Measurements from ENCODE around the genes PPAT, ADGRL3 and UGT2B7.

- RRBS: no CpG with 5 or more reads among the region's 16 CpGs
Measured at GRCh38 chr4:56271861-56272586, 115.3 kb downstream of the AASDH start.

GRCh38 chr4:56314593-56314949, 72.7 kb downstream of the AASDH start:
- RRBS: no CpG with 5 or more reads among the region's 22 CpGs

DNA sequence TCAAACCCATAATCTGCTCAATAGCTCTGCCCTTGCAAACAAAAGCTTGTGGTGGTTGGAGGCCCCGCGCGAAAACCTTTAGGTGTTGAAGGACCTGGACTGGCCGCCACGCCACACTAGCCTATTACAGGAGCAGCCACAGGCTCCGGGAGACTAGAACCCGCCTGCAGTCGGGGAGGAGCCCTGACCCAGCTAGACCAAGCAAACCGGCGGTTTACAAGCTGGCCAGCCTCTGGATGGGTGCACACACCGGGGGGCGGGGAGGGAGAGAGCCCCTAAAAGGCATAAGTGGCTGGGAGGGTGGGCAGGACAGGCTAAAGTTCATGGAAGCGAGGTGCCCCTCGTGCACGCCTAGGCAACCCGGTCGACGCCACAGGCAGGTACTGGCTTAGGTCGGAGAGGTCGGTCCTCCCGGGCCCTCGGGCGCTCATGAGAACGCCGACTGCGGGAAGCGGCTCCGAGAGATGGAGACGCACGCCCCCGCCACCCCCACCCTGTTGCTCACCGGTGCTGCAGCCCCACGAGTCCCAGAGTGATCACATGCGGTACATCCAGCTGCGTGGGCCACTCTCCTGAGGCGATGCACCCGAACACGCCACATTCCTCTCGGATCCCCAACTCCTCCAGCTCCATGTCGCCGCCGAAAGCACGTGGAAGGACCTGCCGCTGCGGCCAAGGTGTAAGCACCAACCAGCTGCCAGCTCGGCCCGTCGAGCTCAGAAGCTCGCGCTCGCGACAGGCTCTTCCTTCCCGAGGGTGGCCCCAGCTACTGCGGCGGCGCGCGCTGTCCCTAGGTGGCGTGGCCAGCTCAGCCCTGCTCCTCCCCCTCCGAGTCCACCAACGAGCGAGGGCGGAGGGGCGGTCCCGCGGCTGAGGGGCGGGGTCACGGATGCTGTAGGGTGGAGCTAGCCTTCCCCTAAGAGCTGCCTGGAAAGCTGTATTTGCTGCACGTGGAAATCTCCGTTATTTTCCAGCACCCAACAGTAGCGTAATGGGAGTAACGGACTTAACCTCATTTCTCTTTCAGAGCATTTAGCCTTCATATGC, at the start of gene PPAT:
Gene PPAT (minus strand): TSS at position 771 of the 1,047 bp plus-strand sequence.
- RRBS: 2% methylated on average over 20 of the region's 72 CpGs

DNA sequence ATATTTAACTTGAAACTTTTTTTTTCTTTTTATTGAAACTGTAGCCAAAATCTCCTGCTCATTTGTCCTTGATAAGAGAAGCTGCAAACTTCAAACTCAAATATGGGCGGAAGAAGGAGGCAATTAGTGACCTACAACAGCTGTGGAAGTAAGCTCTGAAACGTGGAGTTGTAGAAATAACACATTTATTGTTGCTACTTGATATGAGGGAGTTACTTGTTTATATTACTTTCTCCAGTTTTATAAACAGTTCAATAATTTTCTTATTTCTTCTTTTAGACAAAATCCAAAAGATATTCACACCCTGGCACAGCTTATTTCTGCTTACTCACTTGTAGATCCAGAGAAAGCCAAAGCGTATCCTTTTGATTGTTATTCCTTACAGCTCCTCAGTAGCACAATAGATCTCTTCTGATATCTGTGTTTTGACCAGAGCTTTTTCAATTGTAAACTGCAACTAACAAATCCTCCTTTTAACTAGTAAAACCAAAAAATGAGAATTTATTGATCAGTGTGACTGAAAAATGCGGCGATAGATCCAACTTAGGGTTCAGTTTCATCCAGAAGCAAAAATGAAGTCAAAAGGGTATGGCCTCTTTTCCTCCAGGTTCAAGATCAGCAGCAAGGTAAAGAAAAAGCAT, 15.2 kb upstream of the ARL9 start:
- RRBS: no CpG with 5 or more reads among the region's 5 CpGs

DNA sequence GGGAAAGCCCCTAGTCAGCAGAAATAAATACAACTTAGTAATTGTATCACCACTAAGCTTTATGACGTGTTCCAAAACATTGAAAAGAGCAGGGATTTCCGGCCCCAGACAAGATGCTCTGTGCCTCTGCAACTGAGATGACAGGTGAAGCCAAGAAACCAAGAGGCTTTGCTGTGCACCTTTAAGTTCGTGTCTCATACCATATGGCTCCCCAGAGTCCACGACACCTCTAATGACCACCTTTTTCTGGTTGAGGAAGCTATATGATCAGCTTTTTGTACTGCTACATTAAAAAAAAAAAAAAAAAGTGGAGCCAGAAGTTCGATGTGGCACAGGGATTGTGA, 58.5 kb downstream of the SPINK2 start:
- RRBS: no CpG with 5 or more reads among the region's 5 CpGs

- RRBS: no CpG with 5 or more reads among the region's 7 CpGs
Measured at GRCh38 chr4:57022913-57023583, 44.4 kb downstream of the POLR2B start.

- RRBS: no CpG with 5 or more reads among the region's 4 CpGs
Measured at GRCh38 chr4:57097079-57097755, 13.0 kb downstream of the IGFBP7 start.

GRCh38 chr4:58163015-58163669, 1053.0 kb upstream of the IGFBP7 start:
- RRBS: no CpG with 5 or more reads among the region's 7 CpGs

GRCh38 chr4:61200243-61200816, at the start of gene ADGRL3:
Gene ADGRL3 (plus strand): TSS chr4:61200326.
- RRBS: 2% methylated on average over 20 of the region's 71 CpGs

GRCh38 chr4:62135565-62136141, 935.5 kb downstream of the ADGRL3 start:
- RRBS: no CpG with 5 or more reads among the region's 1 CpG

DNA sequence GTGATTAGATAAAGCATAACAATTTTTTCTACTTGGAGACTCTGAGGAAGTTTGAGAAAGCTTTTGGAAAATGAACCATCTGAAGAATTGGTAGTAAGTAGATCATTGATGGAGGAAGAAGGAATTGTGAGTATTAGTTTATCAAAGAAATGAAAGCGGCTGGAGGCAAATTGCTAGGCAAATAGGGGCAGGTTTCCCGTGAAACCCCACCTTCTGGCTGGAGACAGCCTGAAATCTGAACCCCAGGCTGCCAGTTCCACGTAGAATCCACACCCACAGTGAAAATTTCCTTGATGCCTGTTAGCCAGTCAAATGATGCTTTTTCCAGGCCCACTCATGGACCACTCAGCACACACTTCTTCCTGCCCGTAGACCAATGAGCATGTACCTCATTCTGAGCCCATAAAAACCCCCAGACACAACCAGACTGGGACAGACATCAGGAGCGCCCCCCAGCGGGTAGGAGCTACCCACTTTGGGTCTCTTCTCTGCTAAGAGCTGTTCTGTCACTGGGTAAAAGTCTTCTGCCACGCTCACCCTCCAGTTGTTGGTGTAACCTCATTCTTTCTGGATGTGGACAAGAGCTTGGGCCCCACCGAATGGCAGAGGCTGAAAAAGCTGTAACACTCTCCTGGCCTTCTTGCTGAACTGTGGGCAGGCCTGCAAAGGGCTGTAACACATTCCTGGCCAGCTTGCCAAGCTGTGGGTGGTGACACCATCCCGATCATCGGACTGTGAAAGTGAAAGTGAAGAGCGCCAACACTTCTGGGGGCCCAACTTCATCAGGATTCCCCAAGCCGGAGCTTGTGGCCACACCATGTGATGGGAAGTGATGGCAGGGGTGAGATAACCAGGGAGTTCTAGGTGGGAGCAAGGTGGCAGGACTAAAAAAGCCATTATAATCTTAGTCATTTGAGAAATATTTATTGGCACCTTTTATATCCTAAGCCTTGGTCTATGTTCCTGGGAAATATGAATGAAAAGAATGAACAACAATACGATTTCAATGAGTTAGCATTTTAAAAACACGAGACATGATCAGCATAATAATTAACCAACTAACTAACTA, 137.6 kb downstream of the TECRL start:
- RRBS: no CpG with 5 or more reads among the region's 14 CpGs

GRCh38 chr4:66574900-66575649, 904.8 kb upstream of the EPHA5 start:
- RRBS: 11% methylated on average over 3 of the region's 11 CpGs

DNA sequence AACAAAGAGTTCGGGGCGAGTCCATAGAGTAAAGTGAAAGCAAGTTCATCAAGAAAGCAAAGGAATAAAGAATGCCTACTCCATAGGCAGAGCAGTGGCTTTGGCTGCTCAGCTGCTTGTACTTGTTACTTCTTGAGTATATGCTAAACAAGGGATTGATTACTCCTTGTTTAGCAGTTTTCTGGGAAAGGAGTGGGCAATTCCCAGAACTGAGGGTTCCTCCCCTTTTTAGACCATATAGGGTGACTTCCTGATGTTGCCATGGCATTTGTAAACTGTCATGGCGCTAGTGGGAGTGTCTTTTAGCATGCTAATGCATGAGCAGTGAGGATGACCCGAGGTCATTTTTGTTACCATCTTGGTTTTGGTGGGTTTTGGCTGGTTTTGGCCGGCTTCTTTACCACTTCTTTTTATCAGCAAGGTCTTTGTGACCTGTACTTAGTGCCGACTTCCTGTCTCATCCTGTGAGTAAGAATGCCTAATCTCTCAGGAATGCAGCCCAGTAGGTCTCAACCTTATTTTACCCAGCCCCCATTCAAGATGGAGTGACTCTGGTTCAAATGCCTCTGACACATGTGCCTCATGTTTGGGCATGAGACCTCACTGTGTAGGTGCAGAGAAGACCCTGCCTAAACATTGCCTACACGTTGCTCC, 20.9 kb upstream of the UBA6 start:
- RRBS: no CpG with 5 or more reads among the region's 7 CpGs

GRCh38 chr4:68572669-68573159, 3.4 kb downstream of the UGT2B17 start:
- RRBS: no CpG with 5 or more reads among the region's 3 CpGs

DNA sequence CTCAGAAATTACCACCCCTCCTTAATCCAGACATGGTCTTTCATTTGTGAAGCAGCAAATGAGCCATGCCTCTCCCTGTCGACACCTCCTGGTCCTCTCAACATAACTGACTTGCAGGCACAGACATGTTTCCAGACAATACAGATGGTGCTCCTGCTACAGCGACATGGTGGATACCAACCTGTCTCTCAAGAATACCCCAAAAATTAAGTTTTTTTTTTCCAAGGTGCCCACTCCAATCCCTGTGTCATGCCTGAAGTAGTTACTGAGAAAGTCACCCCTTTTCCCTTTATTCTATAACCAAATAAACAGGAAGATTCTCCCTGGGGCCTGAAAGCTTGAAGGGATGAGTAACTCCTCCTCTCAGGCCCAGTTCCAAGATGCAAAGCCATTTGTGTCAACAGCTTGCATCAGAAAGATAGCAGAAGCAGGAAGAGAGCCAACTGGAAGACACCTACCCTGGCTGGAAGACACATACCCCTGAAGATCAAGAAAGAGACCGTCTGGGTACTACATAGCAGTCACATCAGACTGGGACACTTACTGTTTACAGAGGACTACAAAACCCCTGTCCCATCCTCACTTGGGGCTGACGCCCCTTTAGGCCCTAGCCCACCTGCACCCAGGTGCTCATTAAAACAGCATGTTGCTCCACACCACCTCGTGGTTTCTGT, 5.5 kb upstream of the UGT2B17 start:
- RRBS: no CpG with 5 or more reads among the region's 5 CpGs

DNA sequence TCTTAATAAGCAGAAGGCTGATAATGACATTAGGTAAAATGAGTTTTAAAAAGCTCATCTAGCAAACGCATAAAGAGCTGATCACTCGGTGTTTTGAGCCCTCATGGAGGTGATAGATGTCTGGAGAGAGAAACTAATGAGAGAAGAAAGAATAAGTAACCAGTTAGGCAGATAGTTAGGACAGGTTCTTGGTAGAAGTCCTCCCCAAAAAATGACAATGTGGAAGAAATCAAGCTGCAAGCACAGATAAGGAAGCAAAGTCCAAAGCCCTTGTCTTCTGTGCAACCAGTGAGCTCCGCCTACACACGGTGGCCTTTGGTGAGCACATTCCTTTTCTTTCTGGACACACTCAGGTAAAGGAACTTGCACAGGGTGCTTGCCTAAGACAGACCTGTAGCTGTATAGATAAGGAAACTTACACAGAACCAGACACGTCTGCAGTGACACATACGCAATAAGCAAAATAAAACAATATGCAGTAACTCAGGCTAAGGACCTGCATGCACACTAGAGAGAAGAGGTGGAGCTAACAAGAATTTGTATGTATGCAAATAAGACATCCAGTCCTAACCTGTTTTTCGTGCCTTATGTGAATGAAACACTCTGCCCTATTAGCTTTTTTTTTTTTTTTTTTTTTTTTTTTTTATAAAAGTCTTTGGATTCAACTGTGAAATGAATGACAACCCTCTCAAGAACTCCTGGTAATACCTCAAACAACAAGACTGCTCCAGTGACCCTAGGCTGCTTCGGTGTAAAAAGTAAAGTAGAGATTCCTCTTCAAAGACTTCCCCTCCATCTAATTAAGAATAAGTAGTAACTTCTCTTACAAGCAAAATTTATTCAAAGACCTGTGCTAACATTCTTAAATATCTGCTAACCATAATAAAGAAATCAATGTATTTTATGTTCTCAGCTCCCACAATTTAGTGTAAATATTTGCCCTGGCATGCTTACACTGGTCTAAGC, 48.8 kb downstream of the UGT2B10 start:
- RRBS: no CpG with 5 or more reads among the region's 8 CpGs

GRCh38 chr4:68905543-68906408, 45.8 kb downstream of the UGT2A3 start:
- RRBS: no CpG with 5 or more reads among the region's 5 CpGs

DNA sequence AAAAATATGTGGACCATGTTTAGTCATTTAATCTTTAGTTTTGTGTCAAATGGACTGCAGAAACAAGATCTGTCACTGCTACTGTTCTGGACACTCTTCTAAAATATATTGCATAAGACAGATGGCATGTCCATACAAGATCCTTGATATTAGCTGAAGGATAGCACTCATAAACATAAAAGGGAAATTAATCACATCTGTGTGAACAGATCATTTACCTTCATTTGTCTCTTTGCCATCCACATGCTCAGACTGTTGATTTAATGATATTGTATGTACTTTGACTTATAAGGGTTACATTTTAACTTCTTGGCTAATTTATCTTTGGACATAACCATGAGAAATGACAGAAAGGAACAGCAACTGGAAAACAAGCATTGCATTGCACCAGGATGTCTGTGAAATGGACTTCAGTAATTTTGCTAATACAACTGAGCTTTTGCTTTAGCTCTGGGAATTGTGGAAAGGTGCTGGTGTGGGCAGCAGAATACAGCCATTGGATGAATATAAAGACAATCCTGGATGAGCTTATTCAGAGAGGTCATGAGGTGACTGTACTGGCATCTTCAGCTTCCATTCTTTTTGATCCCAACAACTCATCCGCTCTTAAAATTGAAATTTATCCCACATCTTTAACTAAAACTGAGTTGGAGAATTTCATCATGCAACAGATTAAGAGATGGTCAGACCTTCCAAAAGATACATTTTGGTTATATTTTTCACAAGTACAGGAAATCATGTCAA, at the start of gene UGT2B7:
Gene UGT2B7 (plus strand): TSS at position 346 of the 744 bp plus-strand sequence.
- RRBS: no CpG with 5 or more reads among the region's 1 CpG

DNA sequence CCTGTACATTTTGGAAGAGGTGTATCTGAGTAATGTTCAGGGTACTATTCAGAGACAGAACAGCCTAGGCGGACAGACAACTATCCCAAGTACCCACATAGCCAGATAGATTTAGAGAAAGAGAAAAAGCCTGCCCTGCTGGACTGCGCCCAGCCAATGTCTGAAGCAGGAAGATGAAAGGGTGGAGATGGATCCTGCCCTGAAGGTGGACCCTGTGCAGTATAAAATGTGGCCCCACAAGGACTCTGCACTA, 8.6 kb downstream of the UGT2B7 start:
- RRBS: no CpG with 5 or more reads among the region's 2 CpGs

DNA sequence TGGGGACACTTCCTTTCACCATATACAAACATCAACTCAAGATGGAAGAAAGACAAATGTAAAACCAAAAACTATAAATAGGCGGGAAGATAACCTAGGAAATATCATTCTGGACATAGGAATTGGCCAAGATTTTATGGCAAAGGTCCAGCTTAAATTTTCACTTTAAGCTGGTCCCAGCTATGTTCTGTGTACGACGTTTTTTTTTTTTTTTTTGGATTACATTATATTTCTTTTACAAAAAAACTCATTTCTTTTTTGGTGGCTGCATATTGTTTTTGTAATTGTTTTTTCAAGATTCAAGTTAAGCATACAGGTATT, 59.3 kb upstream of the UGT2B4 start:
- RRBS: no CpG with 5 or more reads among the region's 3 CpGs

Measured in cardiac fibroblast (primary cell).